ENCODE results near the genes EFCAB3, KCNH6 and GH2.

DNA sequence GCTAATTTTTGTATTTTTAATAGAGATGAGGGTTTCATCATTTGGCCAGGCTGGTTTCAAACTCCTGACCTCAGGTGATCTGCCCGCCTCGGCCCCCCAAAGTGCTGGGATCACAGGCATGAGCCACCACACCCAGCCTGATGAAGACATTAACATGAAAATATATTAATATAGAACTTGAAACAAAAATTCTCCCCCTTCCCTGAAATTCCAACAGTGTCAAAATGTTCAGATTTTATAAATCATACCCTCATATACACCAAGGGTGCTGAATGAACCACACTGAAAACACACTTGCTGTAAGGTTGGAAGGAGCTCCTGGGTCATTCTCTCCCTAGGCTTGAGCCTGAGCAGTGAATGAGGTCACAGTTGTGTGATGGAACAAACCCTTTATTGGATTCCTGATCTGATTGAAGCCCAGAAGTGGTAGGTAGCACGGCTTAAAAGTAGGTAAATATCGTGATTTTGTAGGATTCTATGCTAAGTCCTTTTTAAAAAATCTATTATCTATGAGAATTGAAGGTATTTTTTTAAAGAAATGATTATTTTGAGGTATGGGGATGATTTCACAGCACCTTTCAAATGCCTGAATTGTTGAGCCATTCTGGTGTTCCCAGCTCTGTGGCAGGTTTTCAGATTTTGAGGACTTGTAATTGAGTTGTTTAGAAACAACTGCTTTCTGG is at the start of gene EFCAB3:
EFCAB3 (plus strand) TSS at position 390 of the 683 bp plus-strand sequence.
- PRO-cap, result no peak

DNA sequence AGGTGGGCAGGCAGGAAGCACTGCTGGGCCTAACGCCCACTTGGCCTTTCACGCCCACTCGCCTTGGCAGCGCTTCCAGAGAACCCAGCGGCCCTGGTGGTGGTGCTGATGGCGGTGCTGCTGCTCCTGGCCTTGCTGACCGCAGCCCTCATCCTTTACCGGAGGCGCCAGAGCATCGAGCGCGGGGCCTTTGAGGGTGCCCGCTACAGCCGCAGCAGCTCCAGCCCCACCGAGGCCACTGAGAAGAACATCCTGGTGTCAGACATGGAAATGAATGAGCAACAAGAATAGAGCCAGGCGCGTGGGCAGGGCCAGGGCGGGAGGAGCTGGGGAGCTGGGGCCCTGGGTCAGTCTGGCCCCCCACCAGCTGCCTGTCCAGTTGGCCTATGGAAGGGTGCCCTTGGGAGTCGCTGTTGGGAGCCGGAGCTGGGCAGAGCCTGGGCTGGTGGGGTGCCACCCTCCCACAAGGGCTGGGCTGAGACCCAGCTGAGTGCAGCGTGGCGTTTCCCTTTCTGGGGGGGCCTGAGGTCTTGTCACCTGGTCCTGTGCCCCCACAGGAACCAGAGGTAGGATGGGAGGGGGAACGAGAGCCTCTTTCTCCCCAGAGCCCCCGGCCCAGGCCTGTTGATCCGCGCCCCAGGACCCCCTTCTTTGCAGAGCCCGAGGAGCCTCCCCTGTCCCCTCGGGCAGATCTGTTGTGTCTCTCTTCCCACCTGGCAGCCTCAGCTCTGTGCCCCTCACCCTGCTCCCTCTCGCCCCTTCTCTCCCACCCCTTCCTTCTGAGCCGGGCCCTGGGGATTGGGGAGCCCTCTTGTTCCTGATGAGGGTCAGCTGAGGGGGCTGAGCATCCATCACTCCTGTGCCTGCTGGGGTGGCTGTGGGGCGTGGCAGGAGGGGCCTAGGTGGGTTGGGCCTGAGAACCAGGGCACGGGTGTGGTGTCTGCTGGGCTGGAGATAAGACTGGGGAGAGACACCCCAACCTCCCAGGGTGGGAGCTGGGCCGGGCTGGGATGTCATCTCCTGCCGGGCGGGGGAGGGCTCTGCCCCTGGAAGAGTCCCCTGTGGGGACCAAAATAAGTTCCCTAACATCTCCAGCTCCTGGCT is 65.0 kb downstream of the MRC2 start:
- PRO-cap, result no peak

GRCh38 chr17:62713423-62714011 is 86.0 kb downstream of the MRC2 start:
- PRO-cap, result no peak

GRCh38 chr17:63350320-63350746 is 95.8 kb downstream of the CYB561 start:
- PRO-cap, result no peak

- PRO-cap, result no peak
These were observed 34.3 kb downstream of the CYB561 start for GRCh38 chr17:63411403-63412554.

- PRO-cap, result no peak
These were observed 12.2 kb downstream of the CYB561 start for GRCh38 chr17:63433602-63434536.

DNA sequence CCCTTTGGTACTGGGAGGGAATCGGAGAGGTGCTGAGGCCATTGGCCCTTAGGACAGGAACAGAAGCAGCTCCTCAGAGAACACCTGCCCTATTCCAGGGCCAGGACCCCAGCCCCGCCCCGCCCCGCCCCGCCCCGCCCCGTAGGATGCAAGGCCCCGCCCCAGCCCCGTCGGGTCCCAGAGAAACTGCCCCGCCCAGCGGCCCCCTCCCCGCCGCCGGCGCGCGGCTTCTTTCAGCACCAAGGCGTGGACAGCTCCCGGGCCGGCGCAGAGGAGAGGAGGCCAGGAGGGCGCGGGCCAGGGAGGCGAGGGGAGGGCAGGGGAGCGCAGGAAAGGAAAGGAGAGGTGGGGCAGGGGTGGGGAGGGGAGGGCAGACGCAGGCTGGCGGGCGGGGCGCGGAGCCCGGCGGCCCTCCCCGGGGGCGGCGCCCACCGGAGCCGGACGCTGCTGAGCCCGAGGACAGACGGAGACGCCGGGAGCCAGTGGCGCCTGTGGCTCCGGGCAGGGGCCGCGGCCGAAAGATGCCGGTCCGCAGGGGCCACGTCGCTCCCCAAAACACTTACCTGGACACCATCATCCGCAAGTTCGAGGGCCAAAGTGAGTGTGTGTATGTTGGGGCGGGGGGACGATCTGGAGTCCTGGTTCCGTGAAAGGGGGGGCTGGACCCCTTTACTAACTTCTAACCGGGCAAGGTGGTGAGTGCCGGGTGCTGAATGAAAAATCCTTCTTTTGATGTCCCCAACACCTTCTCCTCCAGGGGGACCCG is at the start of gene KCNH6:
KCNH6 (plus strand) TSS at position 466 of the 766 bp plus-strand sequence.
- PRO-cap, result no peak

DNA sequence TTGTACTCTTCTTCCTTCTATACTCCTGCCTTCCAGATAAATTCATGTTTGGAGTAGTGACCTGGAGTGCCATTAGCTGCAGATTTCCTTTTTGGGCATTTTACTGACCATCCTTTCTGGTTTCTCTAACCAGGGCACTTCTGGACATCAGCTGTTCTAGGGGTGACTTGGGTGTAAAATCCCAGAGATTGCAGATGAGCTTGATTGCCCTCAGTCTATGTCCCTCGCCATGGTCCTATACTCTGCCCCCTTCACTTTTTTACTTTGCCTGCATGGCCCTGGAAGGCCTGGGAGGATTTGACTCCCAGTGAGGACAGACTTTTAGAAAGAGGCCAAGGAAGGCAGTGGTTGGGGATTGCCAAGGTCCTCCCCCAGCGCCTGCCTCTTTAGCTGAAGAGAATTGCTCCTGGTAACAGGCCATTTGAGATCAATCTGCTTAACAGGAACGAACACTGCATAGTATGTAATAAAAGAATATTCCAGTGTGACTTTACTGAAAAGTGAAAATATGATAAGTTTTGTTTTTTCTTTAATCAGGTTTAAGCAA is 16.6 kb downstream of the LIMD2 start:
- PRO-cap, result no peak

DNA sequence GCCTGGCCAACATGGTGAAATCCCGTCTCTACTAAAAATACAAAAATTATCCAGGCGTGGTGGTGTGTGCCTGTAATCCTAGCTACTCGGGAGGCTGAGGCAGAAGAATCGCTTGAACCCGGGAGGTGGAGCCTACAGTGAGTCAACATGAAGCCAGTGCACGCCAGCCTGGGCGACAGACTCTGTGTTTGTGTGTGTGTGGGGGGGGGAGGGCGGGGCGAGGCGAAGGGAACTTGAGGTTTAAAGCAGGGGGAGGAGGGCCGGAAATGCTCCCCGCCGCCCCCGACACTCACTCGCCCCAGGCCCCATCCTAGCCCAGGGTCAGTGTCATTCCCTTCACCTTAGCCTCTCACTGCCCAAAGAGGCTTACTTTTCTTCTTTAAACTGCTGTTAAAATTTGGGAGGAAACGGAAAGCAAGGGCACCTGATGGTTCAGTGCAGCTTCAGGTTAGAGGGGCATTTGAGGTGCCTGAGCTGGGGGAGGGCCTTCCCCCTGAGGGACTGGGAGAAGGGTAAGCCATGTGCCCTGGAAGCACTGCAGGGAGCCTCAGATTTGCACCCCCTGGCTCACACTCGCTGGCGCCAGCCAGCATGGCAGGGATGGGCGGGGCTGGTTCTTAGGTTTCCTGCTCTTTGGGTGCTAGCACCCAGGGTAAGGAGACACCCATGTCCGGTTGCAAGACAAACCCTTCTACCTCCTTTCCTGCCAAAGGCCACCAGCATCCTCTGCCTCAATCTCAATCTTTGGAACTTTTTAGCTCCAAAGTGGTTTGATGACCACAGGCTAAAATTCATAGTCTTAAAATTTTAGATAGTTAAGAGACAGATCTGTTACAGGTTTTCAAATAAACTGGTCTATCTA is 2.1 kb upstream of the LIMD2 start:
- PRO-cap, result no peak

- PRO-cap, result no peak
These were observed 4.1 kb upstream of the STRADA start for GRCh38 chr17:63745524-63746311.

DNA sequence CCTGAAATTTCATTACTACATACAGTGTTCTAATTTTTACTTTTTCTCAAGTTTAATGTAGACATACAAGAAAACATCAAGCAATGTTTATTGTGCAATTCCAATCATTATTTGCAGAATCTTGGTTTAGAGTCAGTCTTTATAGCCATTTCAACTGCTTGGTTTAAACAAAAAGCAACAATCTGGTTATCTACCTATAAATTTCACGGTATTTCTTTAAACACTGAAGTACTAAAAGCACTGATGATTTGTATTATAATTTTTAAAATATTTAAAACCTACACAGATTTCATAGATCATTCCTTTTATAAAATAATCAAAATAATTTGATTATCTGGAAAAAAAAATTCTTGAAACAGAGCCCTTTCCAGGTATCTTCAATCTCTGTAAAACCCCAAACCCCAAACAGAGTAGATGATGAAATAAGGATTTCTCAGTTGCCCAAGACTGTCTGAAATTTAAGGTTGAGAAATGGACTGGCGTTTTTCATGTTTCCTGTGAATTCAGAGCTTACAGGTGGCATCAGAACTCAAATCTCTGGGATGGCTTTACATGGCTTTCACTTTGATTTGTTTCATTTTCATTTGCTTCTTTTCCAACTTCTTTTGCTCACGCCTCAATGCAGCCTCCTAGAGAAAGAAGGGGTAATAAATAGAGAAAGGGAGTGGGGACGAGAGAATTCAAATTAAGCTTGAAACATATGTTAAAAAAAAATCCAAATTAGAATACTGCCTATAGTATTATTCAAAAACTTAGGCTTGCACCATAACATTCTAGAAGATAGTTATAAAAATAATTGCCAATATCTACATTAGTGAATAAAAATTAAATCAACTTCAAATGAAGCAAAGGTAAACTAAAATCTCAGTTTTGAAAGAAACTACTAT is 5.0 kb upstream of the STRADA start:
- PRO-cap, result no peak

DNA sequence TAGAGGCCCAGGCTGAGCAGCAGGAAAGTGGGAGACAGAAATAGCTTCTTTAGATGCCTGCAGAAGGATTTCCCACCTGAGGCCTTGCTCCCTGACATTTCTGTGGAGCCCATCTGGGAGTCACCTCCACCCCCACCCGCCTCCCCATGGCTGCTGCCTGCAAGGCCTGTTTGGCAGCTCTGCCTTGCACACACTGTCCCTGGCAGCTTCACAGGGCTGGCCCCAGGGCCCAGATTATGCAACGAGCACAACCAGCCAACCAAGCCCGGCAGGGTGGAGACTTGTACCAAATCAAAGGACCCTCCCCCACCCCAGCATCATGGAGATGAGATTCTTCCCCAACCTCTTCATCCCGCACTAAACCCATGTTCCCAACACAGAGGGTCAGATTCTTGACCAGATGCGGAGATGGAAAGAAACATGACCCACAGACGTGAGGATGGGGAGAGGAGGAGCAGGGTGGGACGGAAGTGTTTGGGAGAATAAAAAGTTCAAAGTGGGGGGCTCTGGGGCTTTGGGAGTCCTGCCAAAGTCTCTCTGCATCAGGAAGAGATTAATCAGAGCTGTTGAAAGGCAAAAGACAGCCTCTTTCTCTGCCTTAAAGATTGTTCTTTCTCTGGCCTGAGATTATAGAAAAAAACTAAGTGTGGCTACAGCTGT is 3.8 kb downstream of the SMARCD2 start:
- PRO-cap, result no peak

- PRO-cap, result no peak
These were observed at the start of gene GH2 for GRCh38 chr17:63881844-63882212. Gene GH2, minus strand, starts transcription at chr17:63881944.

GRCh38 chr17:63930343-63930876 is 1.7 kb downstream of the CD79B start:
- PRO-cap, result no peak

GRCh38 chr17:63988495-63988982 is 9.6 kb upstream of the PRR29 start:
- PRO-cap, result no peak

DNA sequence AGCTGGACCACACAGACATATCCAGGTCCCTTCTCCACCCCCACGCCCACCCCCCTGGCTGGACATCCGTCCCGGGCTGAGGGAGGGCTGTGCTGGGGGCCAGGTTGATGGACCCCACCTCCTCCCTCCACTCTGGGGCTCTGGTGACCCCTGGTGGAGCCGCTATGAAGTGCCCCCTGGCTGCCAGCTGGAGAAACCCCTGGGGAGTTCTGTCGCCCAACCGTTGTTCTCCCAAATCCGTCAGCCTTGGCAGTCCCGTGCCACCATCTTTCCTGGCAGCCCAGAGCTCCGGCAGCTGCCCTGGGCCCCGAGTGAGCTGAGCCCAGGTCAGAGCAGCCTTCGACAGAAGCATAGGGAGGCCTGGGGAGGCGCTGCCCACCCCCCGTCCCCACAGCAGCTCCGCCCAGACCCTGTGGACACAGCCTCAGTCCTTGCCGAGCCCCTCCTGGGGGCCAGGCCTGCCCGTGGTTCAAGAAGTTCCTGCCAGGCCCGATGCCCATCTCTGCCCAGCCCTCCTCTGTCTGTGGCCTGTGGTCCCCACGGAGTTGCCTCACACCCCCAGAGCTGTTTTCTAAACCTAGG is 7.6 kb upstream of the PRR29 start:
- PRO-cap, result no peak

DNA sequence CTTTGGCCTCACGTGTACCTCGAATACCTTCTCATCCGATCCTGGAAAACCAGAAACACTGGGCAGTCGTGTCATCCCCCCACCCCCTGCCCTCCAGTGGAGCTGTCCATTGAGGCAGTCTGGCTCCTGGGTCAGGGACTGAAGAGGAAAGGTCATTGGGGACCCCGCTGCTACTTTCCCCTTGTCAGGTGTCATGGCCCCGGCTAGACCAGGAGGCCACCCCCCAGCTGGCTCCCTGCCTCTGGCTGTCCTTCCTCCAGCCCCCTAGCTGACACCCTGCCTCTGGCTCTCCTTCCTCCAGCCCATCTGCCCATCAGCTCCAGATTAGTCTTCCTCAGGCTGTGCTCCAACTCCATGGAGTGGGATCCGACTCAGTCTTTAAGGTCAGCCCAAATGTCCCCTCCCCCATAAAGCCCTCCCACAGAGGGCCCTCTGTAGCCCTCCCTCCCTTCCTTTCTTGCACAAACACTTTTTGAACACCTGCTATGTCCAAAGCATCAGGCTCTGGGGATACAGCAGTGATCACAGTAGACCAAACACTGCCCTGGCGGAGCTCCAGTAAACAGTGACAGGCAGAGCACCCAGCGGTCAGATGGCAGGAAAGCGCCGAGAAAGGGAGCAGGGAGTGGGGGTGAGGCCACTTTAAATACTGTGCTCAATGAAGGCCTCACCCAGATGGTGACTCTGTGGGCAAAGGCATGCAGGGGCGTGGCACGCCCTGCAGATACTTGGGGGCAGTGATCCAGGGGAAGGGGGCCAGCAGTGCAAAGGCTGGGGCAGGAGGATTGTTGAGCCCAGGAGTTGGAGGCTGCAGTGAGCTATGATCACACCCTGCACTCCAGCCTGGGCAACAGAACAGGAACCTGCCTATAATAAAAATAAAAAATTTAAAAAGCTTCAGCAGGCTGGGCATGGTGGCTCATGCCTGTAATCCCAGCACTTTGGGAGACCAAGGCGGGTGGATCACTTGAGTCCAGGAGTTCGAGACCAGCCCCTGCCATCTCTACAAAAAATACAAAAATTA is 7.5 kb downstream of the PRR29 start:
- PRO-cap, result no peak

GRCh38 chr17:64147188-64147909 is 17.4 kb upstream of the ERN1 start:
- PRO-cap, result no peak

DNA sequence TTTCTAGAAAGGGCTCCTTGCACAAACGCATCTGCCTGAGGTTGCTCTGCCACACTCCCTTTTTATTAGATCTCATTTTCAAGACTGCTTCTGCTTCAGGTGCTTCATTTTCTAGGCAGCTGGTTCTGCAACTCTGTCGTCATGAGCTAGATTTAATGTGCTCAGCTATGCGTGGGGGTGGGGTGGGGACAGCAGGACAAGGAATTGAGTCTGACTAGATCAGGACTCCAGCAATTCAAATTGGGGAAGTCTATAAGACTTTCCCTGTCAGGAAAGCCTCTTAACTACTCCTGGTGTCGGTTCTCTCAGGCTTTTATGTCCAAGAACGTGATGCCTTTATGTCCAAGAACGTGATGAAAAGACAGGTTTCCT is 29.3 kb upstream of the ERN1 start:
- PRO-cap, result no peak

DNA sequence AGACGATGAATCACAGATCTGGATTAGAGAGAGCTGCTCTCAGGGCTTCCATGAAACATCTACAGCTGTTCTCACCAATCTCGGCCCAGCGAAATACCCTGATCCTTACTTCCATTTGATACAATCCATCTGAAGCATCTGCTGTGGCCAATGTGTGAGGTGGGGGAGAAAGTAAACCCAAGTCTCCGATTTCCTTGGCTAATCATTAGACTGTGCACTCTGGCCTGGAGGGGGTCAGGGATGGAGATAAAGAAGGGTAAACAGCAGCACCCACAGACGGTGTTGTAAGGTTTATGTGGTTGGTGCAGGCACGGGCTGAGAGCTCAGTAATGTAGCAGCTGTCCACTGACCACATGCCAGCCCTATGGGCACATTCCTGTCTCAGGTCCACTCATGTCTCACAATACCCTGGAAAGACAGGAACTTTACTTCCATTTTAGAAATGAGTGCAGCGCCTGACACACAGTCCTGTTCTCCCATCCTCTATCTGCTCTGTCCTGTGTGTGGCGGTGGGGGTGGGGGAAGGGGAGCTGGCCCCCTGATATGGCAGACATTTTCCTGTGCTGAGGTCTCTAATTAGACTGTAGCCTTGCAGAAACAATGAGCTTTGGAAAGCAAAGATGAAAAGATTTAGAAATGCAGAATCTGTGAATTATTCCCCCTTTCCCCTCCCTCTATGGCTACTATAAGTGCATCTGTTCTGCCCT is 48.3 kb upstream of the ERN1 start:
- PRO-cap, result no peak

Measured in bile duct (tissue), 1 donor.